Mesenchymal stem cell of Wharton's jelly (primary cell): ENCODE results near the genes FTMT and LMNB1.

DNA sequence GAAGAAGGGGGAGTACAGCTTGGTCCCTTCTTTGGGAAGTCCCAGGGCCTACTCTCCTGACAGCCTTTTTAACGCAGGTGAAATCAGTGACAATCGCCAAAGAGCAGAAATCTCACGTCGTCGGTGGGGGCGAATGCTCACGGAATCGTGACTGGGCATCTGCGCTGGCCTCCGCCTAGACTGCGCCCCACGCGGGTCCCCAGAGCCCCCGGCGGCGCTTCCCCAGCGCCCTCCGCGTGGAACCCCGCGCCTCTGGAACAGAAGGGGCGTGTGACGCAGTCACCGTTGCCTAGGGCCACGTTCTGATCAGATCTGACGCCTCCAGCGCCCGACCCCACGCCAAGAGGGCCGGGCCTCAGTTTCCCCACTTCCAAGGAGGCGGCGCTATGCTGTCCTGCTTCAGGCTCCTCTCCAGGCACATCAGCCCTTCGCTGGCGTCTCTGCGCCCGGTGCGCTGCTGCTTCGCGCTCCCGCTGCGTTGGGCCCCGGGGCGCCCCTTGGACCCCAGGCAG, at the start of gene FTMT:
Gene FTMT, plus strand, starts transcription at position 305 of the 512 bp plus-strand sequence.
- CAGE, long polyA plus RNA: no peak

DNA sequence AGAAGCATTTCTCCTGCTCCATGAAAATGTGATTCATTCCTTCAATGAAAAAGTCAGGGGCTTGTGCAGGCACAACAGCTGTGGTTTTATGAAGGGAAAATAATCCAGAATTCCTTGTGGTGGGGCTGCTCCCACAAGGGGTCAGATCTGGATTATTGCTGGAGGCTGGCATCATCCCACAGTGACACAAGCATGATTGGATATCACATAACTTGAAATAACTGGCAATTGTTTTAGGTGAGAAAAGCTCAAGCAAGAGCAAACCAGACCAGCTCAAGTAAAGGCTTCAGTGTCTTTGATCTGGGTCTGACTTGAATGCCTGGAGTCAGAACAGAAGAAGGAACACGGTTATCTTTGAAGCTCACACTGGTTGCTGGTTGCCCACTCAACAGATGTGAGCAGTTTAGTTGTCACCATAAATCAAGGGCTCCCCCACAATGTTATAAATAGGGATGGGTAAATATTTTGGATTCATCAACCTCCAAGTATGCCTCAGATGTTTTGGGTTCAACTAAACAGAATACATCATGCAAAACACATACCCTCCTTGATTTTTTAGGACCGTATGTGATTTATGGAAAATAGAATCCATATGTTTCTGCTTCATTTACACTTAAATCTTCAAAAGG, 3.1 kb upstream of the ZNF474 start:
- CAGE, long polyA plus RNA: no peak

DNA sequence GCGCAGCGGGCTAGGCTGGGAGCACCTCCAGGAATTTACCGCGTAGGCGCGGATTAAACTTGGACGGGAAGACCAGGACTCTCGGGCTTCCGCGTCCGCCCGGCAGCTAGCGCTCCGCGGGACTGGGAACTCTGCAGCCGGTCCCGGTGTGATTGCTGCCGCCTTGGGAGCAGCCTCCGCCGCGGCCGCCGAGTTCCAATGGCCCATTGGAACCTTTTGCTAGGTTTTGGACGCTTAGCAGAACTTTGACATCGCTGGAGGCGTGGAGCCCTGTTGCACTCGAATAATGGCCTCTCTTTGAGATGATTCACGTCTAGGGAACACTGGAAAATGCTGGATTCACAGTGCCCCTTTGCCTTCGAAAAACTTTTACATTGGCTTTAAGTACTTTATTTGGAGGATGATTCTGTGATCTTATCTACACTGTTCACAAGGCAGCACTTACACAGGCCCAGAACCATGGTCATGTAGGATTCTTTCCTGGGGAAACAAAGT, 459 bp upstream of the PPIC start:
- CAGE, long polyA plus RNA: no peak

DNA sequence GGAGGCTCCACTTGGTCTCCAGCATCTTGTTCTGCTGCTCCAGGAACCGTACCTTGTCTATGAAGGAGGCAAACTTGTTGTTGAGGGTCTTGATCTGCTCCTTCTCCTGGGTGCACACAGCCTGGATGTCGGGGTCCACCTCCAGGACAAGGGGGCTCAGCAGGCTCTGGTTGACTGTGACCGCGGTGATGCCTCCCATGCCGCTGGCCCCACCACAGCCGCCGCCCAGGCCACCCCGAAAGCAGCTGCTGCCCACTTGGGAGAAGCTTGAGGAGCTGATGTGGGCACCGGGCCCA, 21.3 kb downstream of the CEP120 start:
- CAGE, long polyA plus RNA: no peak

DNA sequence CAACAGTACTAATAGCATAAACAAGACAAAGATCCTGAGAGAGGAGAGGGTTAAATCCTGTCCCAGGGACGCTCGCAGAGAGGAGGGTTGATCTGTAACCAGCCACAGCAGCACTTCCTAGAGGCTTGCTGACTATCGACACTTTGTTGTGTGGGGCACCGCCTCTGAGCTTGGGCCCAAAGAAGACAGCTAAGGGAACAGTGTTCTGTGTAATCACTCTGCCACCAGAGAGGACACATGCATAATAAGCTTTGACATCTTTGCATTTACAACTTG, 363.8 kb downstream of the CSNK1G3 start:
- CAGE, long polyA plus RNA: no peak

GRCh38 chr5:124655852-124656658, 90.4 kb downstream of the ZNF608 start:
- CAGE, long polyA plus RNA: no peak

GRCh38 chr5:124677743-124678305, 68.6 kb downstream of the ZNF608 start:
- CAGE, long polyA plus RNA: no peak

GRCh38 chr5:124697389-124697966, 49.0 kb downstream of the ZNF608 start:
- CAGE, long polyA plus RNA: no peak

GRCh38 chr5:124744279-124745305, 1.8 kb downstream of the ZNF608 start:
- CAGE, long polyA plus RNA: no peak

- CAGE, long polyA plus RNA: no peak
These were observed 155.7 kb upstream of the ZNF608 start for GRCh38 chr5:124902005-124902704.

DNA sequence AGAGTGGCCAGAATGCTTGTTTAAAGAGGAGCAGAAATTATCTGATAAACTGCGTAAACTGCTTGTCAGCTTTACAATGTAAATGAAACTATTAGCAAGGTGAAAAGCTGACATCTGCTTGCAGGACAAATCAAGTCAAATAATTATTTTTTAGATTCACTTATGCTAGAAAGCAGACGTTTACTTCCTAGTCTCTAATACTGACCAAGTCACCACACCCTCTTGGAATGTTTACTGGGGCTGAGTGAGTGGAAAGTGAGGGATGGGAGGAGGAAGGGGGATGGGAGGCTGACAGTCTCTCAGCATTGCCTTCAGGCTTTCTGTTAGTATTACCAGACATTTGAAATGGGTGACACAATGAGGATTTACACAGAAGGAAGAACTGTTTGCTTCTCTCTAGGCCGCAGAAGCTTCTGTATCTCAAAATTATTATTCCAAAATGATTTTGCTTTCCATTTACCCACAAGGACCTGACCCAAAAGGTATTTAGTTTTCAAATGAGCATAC, 232.7 kb upstream of the ZNF608 start:
- CAGE, long polyA plus RNA: no peak

DNA sequence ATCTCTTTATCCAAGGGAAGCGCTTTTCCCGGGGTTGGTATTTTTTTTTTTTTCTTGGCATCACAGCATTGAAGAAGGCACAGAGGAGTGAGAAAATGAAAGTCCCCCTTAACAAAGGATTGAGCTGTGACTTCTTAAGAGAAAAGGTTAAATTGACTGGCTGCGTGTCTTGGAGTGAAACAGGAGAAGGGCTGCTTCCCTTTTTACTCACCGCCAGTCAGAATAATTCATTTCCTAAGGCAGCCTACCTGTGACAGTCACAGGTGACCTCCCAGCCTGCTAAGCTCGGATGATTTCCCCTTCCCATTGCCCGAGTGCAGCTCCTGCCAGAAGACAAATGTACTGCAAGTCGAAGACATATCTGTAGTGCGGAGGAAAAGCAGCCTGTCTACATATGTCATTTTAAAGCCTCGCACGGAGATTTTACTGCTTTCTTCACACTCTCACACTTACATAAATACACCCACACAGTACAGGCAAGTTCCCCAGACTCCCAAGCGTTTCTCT, 665.5 kb upstream of the ZNF608 start:
- CAGE, long polyA plus RNA: no peak

- CAGE, long polyA plus RNA: no peak
These were observed 738.1 kb upstream of the ZNF608 start for GRCh38 chr5:125484491-125485012.

DNA sequence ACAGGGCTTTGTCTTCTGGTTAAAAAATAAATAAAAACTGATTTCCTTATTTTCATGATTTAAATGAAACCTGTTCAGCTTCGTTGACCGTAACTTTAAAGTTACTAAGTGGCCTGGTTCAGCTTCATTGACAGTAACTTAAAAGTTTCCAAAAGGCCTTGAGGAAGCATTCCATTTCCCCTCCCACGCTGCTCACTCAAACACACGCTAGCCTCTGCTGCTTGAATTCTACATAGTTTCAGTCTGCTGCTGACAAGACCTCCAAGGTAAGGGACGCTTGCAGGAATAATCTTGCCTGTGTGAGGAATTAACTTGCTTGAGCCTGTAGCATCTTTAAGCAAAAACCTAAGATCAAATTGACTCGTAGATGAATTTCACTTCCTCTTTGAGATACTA, 39.0 kb downstream of the GRAMD2B start:
- CAGE, long polyA plus RNA: no peak

DNA sequence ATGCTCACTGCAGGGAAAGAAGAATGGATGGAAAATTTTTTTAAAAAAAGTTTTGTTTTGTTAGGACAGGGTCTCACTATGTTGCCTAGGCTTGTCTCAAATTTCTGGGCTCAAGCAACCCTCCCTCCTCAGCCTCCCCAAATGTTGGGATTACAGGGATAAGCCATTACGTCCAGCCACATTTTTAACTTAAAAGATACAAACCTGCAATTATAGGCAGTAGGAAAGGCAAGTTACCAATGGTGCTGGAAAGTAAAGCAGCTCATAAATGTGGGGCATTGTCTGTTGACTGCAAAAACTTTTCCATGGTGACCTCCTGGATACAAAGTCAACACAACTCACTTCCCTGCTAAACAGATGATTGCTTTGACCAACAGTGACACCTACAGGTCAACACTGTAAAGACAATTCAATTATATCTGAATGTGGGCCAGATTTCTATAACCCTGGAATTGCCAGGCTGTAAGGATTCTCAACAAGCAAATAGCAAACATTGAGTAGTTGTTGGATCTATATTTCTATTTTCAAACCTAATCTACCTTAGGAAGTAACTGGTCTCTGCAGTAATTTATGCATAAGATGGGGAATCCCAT, 56.0 kb downstream of the ALDH7A1 start:
- CAGE, long polyA plus RNA: no peak

- CAGE, long polyA plus RNA: no peak
These were observed 7.4 kb downstream of the ALDH7A1 start for GRCh38 chr5:126587558-126587990.

GRCh38 chr5:126673192-126673851, 41.8 kb downstream of the TEX43 start:
- CAGE, long polyA plus RNA: no peak

DNA sequence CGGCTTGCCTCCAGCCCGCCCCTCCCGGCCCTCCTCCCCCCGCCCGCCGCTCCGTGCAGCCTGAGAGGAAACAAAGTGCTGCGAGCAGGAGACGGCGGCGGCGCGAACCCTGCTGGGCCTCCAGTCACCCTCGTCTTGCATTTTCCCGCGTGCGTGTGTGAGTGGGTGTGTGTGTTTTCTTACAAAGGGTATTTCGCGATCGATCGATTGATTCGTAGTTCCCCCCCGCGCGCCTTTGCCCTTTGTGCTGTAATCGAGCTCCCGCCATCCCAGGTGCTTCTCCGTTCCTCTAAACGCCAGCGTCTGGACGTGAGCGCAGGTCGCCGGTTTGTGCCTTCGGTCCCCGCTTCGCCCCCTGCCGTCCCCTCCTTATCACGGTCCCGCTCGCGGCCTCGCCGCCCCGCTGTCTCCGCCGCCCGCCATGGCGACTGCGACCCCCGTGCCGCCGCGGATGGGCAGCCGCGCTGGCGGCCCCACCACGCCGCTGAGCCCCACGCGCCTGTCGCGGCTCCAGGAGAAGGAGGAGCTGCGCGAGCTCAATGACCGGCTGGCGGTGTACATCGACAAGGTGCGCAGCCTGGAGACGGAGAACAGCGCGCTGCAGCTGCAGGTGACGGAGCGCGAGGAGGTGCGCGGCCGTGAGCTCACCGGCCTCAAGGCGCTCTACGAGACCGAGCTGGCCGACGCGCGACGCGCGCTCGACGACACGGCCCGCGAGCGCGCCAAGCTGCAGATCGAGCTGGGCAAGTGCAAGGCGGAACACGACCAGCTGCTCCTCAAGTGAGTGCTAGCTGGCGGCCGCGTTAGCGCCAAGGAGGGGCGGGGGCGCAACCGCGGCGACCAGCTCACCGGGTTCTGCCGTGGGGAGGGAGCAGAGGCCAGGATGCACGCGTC, at the start of gene LMNB1:
Gene LMNB1, plus strand, starts transcription at position 49 of the 894 bp plus-strand sequence.
- CAGE, long polyA plus RNA: no peak

DNA sequence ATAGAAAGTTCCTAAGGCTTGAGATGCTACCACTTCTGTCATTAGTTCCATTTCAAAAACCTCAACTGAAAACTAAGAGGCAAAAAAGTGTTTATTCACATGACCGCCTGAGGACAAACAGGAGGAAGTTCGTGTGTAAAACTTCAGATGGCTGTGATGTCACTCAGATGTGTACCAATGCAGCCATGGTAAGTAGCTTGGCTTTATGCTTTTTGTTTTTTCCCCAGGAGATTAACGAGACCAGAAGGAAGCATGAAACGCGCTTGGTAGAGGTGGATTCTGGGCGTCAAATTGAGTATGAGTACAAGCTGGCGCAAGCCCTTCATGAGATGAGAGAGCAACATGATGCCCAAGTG, 33.0 kb downstream of the LMNB1 start:
- CAGE, long polyA plus RNA: no peak

GRCh38 chr5:126853420-126853754, 76.5 kb downstream of the LMNB1 start:
- CAGE, long polyA plus RNA: no peak